ENCODE measurements around a stretch of chr5.

DNA sequence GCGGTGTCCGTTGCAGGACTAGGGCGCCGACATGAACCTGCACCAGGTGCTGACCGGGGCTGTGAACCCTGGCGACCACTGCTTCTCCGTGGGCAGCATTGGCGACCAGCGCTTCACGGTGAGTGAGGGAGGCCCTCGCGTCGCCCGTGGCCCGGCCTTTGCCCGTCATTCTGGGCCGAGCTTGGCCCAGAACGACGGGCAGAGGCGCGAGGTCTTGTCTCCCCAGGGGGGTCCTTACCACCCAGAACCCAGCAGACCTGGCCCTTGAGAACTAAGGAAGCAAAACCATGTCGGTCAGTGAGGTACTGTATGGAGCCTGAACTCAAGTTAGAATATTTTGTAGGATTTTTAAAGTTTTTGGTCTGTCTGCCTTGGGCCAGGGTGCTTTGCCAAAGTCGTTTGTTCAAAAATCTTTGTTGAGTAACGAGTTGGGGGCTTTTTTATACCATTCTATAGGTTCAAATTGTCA, 686 bp downstream of the DMXL1 start:
- PRO-cap: no peak

GRCh38 chr5:119118598-119119241, 47.8 kb downstream of the DMXL1 start:
- PRO-cap: no peak

DNA sequence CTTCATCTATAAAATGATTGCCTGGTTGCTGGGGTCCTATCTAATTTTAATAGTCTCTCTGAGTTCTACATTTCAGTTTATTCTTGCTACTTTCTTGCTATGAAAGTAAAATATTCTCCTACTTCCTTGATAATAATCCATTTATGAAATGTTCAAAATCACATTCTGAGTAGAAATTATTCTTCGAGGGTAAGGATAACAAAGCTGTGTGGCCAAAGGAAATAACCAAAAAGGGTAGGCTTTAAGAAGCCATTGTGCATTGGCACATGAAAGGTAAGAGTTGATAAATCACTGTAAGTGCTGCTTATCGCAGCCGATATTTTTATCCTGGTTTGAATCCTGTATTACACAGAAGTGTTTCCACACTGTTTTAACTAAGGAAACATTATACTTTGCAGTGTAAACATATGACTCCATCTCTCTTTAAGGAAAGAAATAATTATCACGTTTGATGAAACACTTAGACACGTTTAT, 85.9 kb upstream of the TNFAIP8 start:
- PRO-cap: no peak

DNA sequence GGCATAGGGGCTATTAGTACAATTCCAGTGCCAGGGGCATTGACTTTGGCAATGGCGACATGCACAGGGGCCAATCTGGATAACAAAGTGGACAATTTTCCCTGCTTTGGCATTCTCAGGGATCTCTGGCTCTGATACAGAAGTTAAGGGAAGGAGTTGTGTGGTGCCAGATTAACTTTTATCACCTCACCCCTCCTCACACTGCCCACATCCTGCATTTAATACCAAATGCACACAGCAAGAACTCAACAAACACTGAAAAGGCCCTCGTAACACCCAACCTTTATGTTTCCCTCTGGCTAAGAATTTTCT, 84.3 kb upstream of the TNFAIP8 start:
- PRO-cap: no peak

GRCh38 chr5:119290117-119290582, 65.7 kb upstream of the TNFAIP8 start:
- PRO-cap: no peak

GRCh38 chr5:119353491-119354514, 2.0 kb upstream of the TNFAIP8 start:
- PRO-cap: no peak

DNA sequence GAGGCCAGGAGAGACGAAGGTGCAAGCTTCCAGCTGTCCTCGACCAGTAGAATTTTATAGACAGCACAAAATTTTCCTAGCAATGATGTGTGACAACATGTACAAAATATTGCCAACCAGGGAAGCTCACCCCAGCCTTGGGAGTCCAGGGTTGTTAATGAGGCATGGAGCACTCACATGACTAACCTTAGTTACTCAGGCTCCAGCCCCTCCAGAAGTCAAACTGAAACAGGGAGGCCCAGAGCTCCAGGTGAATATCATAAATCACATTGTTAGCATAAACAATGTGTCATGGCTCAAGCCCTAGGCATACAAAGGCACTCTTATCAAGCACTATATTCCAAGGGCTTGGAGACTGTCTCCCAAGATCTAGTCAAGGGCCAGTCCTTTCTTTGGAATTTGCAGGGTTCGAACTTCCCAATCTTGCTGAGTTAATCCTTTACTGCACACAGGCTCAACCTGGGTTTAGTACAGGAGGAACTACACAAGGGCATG, 44.4 kb downstream of the TNFAIP8 start:
- PRO-cap: no peak

- PRO-cap: no peak
Measured at GRCh38 chr5:119780552-119780888, 151.2 kb downstream of the FAM170A start.

DNA sequence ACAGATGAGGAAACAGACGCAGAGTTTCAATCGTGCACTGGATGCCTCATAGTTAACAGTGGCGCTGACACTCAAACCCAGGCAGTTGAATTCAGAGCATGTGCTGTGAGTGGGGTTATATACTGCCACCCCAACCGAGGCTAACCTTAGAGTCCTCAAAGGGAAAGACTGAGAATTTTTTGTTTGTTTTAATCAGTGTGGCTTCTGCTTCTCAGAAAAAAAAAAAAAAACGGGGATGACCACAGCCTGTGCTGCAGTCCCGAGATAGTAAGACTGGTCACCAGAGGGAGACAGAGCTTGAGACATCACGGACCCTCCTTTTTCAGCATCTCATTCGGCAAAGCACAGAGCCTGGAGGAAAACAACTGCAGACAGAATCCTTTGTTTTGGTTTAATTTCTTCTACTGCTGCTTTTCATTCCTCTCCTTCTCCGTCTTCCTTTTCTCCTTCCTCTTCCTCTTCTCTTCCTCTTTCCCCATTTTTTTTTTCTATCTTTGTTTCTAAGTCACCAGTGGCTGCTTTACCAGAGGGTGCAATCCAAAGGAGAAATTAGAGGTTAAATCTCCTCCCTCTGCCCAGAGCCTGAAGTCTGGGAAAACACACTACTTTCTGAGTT, 188.7 kb downstream of the SNCAIP start:
- PRO-cap: no peak

- PRO-cap: no peak
Measured at GRCh38 chr5:122877706-122878555, 32.5 kb downstream of the SNX24 start.

GRCh38 chr5:123036937-123037431, 459 bp upstream of the PPIC start:
- PRO-cap: bidirectional peak, plus-strand start at chr5:123037076, minus-strand start at chr5:123037060; unidirectional peak, minus-strand start at chr5:123037136

- PRO-cap: no peak
Measured at GRCh38 chr5:123093385-123093975, 4.4 kb downstream of the PRDM6 start.

- PRO-cap: no peak
Measured at GRCh38 chr5:123513107-123513605, 1.2 kb downstream of the CSNK1G3 start.

GRCh38 chr5:123528851-123529236, 16.9 kb downstream of the CSNK1G3 start:
- PRO-cap: no peak

DNA sequence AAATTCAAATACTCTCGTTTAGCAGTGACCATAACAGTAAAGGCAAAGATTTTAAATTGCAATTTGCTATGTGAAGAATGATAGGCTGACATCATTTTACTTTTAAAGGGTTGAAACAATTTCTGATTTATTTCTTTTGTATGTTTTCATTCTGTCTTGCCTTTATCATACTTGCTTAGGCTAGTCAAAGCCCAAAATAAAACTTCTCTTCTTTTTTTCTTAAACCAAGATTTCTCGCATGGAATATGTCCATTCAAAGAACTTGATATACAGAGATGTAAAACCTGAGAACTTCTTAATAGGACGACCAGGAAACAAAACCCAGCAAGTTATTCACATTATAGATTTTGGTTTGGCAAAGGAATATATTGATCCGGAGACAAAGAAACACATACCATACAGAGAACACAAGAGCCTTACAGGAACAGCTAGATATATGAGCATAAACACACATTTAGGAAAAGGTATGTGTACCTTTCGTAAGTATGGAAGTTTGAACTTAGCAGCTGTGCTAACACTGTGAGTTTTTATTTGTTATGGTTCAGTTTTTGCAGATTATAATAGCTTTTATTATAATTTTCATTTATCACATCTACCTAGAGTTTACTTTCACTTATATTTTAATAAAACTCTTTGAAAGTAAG, 63.6 kb downstream of the CSNK1G3 start:
- PRO-cap: no peak

GRCh38 chr5:123916416-123917079, 404.6 kb downstream of the CSNK1G3 start:
- PRO-cap: no peak

DNA sequence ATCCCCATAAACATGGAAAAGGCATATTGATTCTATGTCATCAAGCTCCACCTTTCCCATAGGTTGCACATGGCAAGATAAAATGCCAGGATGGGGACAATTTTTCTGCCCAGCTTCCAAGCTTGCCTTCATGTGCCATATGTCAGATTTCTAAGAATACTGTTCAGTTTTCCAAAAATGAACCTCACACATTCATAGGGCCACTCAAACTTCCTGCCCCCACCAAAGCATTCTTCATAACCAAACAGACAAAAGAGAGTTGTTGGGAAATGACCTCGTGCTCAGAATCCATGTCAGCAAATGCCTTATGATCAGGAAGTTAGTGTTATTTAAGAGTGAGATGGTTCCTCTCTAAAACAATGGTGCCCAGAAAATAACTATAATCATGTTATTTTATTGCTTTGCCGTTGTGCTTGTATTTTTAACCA, 208.3 kb downstream of the ZNF608 start:
- PRO-cap: no peak

DNA sequence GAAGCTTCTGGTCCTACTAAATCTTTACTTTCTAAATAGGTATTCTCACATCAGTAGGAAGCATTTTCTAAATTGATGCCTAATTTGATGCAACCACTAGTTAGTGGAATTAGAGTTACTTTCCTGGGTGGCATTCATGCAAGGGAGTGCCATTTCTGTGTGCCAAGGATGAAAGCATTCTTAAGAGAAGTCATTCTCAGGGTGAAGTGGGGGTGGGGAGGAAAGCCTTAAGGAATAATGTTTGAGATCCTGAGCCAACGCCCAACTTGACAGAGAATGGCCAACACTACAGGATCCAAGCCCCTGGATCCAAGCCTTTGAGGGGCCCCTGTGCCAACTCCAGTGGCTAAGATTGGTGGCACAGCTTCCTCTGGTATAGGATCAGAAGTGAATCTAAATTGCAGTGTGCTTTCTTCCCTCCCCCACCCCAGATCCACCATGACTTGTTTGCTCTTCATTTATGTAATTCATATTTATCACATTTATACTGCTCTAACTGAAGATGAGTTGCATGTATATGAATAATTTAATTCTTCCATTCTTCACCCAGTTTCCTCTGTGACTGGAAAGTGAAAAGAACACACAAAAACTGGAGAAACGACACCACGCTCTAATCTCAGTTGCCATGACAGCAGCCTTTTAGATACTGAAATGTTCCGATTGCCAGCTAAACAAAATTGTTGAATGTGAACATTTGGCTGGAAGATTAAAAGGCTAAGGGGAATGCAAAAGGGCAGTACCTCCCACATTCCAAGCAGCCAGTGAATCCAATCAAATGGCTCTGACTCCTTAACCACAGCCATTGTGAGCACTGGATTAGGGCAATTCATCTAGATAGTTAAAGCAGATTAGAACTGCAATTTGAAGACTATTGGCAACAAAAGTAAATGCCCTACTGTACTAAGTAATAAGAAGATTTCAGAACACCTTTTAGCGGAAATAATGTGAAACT, 4.5 kb downstream of the ZNF608 start:
- PRO-cap: no peak

DNA sequence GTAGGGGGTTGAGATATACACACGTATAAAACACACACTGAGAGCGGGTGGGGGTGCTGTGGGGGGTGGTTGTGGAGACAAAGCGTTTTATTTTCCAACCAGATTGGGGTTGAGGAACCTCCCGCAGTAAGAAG, 2.4 kb upstream of the ZNF608 start:
- PRO-cap: bidirectional peak, plus-strand start at position 56 of the sequence, minus-strand start outside the sequence

- PRO-cap: no peak
Measured at GRCh38 chr5:124902005-124902704, 155.7 kb upstream of the ZNF608 start.

Measured in left ventricle myocardium (tissue), 1 donor.